ENCODE measurements around a stretch of chrX.

GRCh38 chrX:276030-276505, 5.1 kb upstream of the PLCXD1 start:
- PRO-cap = bidirectional peak, plus-strand start at chrX:276366, minus-strand start at chrX:276236
- RAMPAGE, long total RNA, 4 experiments = no peak in any of the 4 experiments

- PRO-cap = no peak
- RAMPAGE, long total RNA, 4 experiments = no peak in any of the 4 experiments
These were observed 4.2 kb downstream of the PLCXD1 start for GRCh38 chrX:285308-285875.

DNA sequence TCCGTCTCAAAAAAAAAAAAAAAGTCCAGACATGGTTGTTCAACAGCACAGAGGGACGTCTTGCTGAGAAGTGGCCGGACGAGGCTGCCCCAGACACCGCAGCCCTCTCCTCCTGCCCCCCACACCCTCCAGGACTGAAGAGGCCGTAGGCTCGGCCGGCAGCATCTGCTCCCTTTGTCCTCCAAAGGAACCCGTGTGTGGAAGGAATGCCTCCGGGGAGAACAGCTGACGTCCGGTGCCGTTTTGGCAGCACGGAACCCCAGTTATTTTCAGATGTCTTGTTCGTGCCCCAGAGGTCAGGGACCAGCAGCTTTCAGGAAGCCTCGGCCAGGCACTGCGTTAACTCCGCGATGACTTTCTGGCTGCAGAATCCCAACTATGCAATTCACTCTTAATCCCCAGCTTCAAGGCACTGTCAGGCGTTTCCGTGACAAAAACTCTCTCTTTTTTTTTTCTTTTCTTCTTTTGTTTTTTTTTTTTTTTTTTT, 10.9 kb upstream of the PPP2R3B start:
- PRO-cap = no peak
- RAMPAGE, long total RNA, 4 experiments = no peak in any of the 4 experiments

DNA sequence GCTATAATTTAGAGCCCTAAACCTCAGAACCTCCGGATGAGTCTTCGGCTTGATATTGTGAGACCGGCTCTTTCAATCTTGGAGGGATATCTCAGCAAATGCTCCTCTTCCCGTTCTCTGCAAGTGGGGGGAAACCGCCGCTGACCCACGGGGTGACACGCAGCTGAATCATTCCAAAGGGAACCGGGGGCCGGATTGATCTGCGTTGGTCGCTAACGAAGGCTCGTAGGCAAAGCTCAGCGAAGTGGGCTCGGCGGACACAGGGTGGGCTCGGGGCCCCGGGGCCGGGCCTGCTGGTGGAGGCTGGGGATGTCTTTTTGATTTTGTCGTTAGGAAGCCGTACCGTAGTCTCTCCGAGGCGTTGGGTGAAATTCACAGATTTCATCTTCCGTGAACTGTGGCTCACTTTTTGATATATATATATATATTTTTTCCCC, 110.6 kb upstream of the PPP2R3B start:
- PRO-cap = no peak
- RAMPAGE, long total RNA, 4 experiments = no peak in any of the 4 experiments

DNA sequence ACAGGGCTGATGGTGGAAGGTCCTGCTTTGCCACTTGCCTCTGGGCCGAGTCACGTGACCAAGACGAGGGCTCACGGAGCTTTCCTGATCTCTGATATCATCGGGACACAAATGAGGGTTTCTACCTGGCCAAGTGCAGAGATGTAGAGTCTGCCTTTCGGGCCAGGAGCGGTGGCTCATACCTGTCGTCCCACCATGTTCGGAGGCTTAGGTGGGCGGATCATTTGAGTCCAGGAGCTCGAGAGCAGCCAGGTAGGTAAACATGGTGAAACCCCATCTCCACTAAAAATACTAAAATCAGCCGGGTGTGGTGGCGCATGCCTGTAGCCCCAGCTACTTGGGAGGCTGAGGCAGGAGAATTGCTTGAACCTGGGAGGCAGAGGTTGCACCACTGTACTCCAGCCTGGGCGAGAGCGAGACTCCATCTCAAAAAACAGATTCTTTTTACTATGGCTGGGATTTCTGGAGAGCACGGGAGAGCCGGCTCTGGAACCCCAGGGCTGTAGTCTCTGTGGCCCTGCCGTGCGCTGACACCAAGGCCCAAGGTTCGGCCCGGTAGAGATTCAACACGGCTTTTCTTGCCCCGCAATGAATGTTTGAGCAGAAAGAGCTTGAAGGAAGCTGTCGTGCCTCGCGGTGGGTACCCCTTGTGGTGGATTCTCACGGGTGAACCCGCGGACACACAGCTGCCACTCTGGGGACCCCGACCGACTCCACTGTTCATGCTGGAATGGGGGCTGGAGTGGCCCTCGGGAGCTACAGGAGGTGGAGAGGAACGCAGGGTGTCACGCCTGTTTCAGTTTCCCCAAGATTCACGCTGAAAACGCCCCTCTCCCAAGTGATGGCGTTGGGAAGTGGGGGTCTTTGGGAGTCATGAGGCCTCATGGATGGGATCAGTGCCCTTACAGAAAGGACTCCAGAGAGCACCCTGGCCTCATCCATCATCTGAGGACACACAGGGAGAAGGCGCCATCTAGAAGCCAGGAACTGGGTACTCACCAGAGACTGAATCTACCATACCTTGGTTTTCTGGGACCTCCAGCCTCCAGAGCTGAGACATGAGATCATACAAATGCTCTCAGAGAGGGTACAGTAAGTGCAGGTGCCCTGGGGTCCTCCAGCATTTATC, 6.8 kb downstream of the SLC25A6 start:
- PRO-cap = no peak
- RAMPAGE, long total RNA, 4 experiments = no peak in any of the 4 experiments

GRCh38 chrX:1398787-1399365, 7.0 kb upstream of the SLC25A6 start:
- PRO-cap = no peak
- RAMPAGE, long total RNA, 4 experiments = no peak in any of the 4 experiments

DNA sequence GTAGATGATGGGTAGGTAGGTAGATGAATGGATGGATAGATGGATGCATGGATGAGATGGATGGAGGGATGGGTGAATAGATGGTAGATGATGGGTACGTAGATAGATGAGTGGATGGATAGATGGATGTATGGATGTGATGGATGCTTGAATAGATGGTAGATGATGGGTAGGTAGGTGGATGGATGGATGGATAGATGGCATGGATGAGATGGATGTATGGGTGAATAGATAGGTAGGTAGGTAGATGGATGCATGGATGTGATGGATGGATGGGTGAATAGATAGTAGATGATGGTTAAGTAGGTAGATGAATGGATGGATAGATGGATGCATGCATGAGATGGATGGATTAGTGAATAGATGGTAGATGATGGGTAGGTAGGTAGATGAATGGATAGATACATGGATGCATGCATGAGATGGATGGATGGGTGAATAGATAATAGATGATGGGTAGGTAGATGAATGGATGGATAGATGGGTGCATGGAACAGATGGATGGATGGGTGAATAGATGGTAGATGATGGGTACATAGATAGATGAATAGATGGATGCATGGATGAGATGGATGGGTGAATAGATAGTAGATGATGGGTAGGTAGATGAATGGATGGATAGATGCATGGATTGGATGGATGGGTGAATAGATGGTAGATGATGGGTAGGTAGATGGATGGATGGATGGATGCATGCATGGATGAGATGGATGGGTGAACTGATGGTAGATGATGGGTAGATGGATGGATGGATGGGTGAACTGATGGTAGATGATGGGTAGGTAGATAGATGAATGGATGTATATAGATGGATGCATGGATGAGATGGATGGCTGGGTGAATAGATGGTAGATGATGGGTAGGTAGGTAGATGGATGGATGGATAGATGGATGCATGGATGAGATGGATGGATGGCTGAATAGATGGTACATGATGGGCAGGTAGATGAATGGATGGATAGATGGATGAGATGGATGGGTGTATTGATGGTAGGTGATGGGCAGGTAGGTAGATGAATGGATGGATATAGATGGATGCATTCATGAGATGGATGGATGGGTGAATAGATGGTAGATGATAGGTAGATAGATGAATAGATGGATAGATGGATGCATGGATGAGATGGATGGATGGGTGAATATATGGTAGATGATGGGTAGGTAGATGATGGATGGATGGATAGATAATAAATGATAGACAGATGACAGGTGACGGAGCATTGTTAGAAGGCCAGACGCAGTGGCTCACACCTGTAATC, 14.9 kb upstream of the SLC25A6 start:
- PRO-cap = no peak
- RAMPAGE, long total RNA, 4 experiments = no peak in any of the 4 experiments

DNA sequence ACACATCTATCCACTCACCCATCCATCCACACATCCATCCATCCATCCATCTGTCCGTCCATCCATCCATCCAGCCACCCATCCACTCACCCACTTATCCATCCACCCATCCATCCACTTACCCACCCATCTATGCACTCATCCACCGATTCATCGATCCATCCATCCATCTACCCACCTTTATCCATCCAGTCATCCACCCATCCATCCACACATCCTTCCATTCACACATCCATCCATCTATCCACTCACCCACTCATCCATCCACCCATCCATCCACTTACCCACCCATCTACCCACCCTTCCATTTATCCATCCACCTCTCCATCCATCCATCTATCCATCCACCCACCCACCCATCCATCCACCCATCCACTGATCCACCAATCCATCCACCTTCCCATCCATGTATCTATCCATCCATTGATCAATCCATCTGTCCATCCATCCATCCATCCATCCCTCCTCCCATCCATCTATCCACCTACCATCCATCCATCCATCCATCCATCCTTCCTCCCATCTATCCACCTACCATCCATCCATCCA, 28.1 kb downstream of the ASMTL start:
- PRO-cap = no peak
- RAMPAGE, long total RNA, 4 experiments = no peak in any of the 4 experiments

DNA sequence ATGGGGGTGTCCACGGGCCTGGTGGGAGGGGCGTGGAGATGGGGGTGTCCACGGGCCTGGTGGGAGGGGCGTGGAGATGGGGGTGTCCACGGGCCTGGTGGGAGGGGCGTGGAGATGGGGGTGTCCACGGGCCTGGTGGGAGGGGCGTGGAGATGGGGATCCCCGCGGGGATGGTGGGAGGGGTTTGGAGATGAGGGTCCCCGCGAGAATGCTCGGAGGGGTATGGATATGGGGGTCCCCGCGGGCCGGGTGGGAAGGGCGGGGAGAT, 1.1 kb upstream of the ASMTL start:
- PRO-cap = no peak
- RAMPAGE, long total RNA, 4 experiments = no peak in any of the 4 experiments

- PRO-cap = no peak
- RAMPAGE, long total RNA, 4 experiments = no peak in any of the 4 experiments
These were observed 12.4 kb upstream of the ASMTL start for GRCh38 chrX:1464704-1465870.

GRCh38 chrX:1483992-1484604, 31.4 kb upstream of the ASMTL start:
- PRO-cap = no peak
- RAMPAGE, long total RNA, 4 experiments = no peak in any of the 4 experiments

DNA sequence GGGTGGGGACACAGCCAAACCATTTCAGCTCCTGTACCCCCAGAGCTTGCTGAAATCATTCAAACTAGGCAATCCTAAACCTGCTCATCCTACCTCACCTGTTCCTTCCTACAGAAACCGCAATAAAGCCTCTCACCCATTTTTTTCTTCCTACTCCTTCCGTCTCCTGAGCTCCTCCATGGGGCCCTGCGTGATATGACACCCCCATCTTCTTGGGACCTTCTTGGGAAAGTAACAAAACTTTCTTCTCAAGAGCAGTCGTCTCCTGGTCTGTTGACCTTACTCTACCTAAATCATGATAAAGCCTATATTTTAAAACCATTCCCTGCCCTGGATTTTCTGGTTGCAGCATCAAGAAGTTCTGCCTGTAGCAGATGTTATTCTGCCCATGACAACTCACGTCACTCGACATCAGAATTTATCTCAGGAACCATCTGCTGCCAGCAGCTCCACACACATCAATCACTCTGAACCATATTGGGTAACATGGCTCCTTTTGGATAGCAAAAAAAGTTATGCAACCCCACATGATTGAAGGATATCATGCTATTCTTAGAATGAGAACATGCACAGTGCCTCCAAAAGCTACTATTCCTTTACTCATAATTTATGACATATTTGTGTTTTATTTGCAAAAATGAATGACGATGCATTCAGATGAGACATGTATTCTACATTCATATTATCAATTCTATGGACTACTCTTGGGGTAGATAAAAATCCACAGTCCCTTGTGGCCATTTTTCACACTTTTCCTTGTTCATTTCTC, 341.5 kb downstream of the DHRSX start:
- PRO-cap = no peak
- RAMPAGE, long total RNA, 4 experiments = no peak in any of the 4 experiments

- PRO-cap = bidirectional peak, plus-strand start at chrX:2402067, minus-strand start at chrX:2401901
- RAMPAGE, long total RNA, 4 experiments = no peak in any of the 4 experiments
These were observed 98.8 kb downstream of the DHRSX start for GRCh38 chrX:2401827-2402483.

- PRO-cap = unidirectional peak, plus-strand start at chrX:2484424; unidirectional peak, plus-strand start at chrX:2484788
- RAMPAGE, long total RNA, 4 experiments = no peak in any of the 4 experiments
These were observed 16.2 kb downstream of the DHRSX start for GRCh38 chrX:2484310-2485285.

GRCh38 chrX:2521350-2521820, 20.6 kb upstream of the DHRSX start:
- PRO-cap = no peak
- RAMPAGE, long total RNA, 4 experiments = no peak in any of the 4 experiments

DNA sequence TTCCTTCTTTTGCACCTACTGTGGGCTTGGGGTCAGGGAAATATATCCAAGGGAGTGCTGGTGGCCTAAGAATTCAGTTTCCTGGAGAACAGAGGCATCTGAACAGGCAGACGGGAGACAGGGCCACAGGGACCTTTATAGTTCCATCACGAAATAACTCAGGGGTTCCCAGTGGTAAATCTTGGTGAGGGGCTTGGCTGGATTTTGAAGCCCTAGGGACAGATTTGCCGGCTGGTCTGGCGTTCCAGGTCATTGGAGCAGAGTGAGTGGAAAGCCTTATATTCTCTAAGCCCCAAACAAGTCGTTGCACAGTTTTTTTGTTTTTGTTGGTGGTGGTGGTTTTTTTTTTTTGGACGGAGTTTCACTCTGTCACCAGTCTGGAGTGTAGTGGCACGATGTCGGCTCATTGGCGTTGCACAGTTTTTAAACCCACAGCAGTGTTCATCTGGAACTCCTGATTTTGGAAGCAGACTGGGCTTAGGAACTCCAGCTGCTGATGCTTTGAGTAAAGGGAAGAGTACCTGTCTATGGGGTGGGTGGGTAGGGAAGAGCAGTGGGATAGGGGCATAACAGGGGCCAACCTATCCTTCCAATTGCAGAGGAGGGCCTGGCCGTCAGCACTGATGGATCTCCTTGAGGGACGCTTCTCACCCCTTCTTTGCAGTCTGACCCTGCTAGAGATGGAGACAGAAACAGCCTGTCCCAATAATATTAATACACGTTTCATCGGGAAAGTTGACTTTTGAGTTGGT, 1.9 kb downstream of the CD99 start:
- PRO-cap = no peak
- RAMPAGE, long total RNA, 4 experiments = no peak in any of the 4 experiments

DNA sequence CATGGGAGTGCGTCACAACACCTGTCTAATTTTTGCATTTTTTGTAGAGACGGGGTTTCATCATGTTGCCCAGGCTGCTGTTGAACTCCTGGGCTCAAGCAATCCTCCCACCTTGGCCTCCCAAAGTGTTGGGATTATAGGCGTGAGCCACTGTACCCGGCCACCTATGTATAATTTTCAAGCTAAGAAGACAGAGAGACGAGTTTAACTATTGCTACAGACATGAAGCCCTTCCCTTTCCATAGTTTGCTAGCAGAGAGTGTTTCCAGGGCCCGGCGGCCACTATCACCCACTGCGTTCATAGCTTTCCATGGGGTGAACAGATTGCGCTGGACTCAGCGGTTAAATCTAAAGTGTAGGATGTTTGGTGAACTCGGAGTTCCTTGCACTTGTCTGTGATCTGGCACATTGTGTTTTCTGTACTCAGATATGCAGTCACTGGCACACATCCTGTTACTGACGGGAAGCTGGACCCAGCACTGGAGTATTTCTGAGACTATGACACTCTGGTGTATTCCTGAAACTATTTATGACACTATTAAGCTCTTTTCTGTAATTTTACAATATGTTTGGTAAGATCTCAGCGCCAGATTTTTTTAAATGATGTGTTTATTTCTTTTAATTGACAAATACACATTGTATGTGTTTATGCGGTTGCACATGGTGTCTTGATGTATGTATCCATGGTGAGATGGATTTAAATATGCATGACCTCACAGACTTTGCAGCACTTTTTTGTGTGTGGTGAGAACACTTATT, 13.9 kb downstream of the CD99 start:
- PRO-cap = bidirectional peak, plus-strand start at position 456 of the sequence, minus-strand start at position 402 of the sequence
- RAMPAGE, long total RNA, 4 experiments = no peak in any of the 4 experiments

- PRO-cap = unidirectional peak, minus-strand start at chrX:3816521
- RAMPAGE, long total RNA, 4 experiments = no peak in any of the 4 experiments
These were observed 102.8 kb upstream of the PRKX start for GRCh38 chrX:3815991-3816971.

DNA sequence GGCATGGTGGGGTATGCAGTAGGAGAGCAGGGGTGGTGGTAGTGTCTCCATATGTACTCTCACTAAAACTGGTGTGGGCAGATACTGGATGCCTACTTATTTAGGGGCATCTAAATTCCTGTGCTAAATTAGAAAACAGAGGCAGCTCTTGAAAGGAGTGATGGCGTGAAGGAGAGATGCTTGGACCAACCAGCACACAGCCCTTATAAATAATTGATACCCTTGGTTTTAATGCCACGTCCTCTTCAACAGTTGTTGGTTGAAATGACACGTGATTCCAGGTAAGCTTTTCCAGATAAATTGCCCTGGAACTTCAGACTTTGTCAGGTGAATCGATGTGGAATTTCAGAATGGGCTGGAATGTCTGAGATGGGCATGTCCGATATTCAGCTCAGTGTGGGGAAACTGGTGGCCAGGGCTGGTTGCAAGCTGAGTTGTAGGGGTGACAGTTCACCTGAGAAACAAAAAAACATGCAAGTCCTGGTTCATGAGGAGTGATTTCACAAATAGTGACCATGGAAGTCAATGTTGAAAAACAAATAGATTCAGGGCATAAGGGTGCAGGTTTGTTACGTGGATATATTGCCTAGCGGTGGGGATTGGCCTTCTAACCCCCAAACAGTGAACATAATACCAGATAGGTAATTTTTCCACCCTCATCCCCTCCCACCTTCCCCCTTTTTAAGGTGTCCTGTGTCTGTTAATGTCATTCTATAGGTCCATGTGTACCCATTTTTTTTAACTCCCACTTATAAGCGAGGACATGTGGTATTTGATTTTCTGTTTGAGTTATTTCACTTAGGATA, 104.1 kb upstream of the PRKX start:
- PRO-cap = no peak
- RAMPAGE, long total RNA, 4 experiments = no peak in any of the 4 experiments

DNA sequence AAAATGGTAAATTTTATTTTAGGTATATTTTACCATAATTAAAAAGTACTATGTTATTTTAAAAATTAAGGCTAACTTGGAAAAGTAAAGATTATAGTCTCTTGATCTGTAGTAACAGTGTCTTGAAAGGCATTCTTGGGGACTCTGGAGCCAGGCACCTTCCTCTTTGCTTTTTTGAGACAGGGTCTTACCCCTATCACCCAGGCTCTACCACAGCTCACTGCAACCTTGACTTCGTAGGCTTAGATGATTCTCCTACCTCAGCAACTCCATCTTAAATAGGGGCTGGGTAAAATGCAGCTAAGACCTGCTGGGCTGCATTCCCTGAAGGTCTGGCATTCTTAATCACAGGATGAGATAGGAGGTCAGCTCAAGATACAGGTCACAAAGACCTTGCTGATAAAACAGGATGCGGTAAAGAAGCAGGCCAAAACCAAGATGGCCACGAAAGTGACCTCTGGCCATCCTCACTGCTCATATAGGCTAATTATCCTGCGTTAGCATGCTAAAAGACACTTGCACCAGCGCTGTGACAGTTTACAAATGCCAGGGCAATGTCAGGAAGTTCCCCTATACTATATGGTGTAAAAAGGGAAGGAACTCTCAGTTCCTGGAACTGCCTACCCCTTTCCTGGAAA, 770.8 kb upstream of the PRKX start:
- PRO-cap = no peak
- RAMPAGE, long total RNA, 4 experiments = no peak in any of the 4 experiments

Data from gastroesophageal sphincter (tissue), 4 donors.